Cardiac muscle cell (in vitro differentiated cells and primary cell): ENCODE data around the genes TBX15 and WARS2.

- RAMPAGE, long total RNA = no peak
- RRBS = no CpG with 5 or more reads among the region's 2 CpGs
Observed at GRCh38 chr1:117680226-117680580, 74.4 kb downstream of the TENT5C start.

DNA sequence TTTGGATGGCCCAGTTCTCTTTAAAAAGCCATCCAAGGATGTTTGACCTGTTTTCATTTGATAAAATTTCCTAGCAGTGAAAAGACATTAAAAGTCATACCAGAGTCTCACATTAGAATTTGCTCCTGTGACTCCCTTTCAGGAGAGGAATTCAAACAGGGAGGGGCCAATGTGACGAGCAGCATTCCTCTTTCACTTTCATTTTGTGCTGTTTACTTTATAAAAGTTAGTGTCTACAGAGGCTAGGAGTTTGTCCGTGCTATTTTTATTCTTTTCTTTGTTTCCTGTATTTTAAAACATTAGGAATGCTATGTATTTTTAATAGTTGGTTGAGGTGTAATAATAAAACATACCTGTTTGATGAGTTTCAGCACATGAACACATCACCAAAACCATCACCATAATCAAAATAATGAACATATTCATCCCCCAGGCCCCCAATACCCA, 129.2 kb downstream of the TENT5C start:
- RAMPAGE, long total RNA = no peak
- RRBS = no CpG with 5 or more reads among the region's 2 CpGs

- RAMPAGE, long total RNA = no peak
- RRBS = no CpG with 5 or more reads among the region's 12 CpGs
Observed at GRCh38 chr1:117930439-117931075, 1.0 kb downstream of the WDR3 start.

- RAMPAGE, long total RNA = no peak
- RRBS = no CpG with 5 or more reads among the region's 3 CpGs
Observed at GRCh38 chr1:118815892-118816410, 172.2 kb downstream of the TBX15 start.

DNA sequence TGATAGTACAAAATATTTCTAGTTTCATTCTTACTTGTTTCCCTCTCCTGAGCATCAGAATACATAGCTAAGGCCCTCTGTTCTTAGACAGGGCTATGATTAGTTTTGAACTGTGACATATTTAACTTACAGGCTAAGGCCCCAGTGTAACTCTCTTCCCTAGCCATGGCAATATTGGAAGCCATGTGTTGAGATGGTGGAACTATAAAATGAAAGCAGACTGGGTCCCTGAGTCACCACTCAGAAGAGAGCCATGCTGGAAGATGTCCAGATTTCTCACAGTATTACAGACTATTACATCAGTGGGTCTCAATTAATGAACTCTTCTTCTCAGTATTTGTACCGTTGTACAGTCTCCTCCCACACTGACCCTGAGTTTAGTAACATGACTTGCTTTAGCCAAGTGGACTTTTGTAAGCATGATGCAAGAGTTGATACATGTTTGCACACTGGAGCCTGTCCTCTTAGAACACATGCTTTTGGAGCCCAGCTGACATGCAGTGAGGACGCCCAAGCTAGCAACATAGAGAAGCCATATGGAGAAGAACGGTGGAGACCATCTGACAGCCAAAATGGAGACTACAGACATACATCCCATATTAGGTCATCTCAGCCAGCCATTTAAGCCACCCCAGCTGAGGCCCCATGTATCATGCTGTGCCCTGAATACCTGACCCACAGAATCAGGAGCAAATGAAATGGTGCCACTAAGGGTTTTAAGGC, 24.6 kb downstream of the TBX15 start:
- RAMPAGE, long total RNA = no peak
- RRBS = no CpG with 5 or more reads among the region's 3 CpGs

GRCh38 chr1:118984246-118985117, 3.7 kb downstream of the TBX15 start:
- RAMPAGE, long total RNA = no peak
- RRBS = 16% methylated on average over 14 of the region's 52 CpGs

DNA sequence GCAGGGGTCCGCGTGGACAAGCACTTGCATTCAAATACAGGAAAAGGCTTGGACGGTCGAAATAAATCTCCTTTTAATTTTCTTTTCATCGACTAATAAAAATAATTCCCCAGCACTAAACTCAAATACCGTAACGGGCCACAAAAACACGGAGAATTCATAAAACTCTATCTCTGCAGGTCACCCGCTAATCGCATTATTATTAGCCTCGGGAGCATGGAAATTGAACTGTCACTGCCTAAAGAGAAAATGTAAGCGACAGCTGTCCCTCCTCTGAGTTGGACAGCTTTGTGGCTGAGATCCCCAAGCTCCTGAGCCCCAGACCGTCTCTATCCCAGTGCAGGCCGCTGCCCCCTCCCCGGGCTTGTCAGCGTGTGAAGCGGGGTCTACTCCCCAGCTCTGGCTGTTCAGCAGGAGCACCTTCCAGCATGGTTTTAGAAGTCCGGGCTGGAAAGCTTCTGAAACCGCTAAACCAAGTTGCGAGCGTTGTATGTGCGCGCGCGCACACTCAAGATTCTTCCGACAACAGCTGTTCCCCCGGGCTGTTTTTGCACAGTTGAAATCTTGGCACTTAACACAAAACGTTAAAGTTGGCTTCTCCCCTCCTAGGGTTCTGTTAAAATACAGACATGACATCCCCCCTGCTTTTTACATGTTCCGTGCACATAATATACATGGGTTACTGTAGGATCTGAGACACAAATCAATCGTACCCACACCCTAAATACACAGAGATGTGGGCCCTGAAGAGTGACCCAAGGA, 1.7 kb downstream of the TBX15 start:
- RAMPAGE, long total RNA = no peak
- RRBS = 7% methylated on average over 7 of the region's 30 CpGs

GRCh38 chr1:118987337-118988523, at the start of gene TBX15:
TSS of gene TBX15 (minus strand) at chr1:118988343.
- RAMPAGE, long total RNA = no peak
- RRBS = 3% methylated on average over 39 of the region's 86 CpGs

GRCh38 chr1:119101458-119102181, 38.8 kb downstream of the WARS2 start:
- RAMPAGE, long total RNA = no peak
- RRBS = no CpG with 5 or more reads among the region's 5 CpGs

- RAMPAGE, long total RNA = start-site peak on the minus strand at chr1:119140649-119140656, 140 and 67 reads in 2 replicates
- RRBS = no CpG with 5 or more reads among the region's 59 CpGs
Observed at GRCh38 chr1:119139875-119140879, at the start of gene WARS2. TSS of gene WARS2 (minus strand) at chr1:119140653.

GRCh38 chr1:119331449-119331755, 37.2 kb upstream of the HAO2 start:
- RAMPAGE, long total RNA = no peak
- RRBS = no CpG with 5 or more reads among the region's 4 CpGs

DNA sequence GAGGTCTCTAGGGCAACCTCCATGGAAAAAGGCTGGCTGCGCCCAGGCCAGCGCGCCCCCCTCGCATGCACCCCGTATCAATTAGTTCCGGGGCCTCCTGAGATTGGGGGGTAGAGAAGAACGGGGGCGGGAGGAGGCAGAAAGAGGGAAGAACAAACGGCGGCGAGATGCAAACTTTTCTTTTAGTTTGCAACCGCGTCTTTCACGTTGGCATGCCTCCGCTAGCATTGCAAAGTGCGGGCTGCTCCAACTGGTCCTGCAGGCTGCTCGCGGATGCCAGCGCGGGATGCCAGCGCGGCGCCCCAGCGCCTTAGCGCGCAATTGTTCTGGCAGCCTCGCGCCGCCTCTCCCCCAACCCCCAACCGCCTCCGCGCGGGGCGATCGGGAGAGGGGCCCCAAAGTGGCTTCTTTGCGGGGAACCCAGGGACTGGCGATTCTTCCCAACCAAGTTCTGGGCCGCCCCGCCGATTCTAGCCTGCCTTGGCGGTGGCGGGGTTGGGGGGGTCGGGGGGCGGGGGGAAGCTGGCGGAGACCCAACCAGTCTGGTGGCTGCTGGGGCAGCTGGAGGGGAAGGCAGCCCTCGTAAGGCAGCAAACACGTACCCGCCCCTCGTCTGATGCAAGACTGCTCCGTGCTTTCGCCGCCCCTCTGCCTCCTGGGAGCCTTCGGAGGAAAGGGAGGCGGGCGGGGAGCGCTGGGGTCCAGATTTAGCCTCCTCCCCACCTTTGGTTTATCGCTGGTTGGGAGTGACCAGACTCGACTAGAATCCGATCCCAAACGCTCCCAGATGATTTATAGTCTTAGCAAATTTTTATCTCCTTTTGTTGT, 663 bp downstream of the PHGDH start:
- RAMPAGE, long total RNA = no peak
- RRBS = no CpG with 5 or more reads among the region's 60 CpGs

DNA sequence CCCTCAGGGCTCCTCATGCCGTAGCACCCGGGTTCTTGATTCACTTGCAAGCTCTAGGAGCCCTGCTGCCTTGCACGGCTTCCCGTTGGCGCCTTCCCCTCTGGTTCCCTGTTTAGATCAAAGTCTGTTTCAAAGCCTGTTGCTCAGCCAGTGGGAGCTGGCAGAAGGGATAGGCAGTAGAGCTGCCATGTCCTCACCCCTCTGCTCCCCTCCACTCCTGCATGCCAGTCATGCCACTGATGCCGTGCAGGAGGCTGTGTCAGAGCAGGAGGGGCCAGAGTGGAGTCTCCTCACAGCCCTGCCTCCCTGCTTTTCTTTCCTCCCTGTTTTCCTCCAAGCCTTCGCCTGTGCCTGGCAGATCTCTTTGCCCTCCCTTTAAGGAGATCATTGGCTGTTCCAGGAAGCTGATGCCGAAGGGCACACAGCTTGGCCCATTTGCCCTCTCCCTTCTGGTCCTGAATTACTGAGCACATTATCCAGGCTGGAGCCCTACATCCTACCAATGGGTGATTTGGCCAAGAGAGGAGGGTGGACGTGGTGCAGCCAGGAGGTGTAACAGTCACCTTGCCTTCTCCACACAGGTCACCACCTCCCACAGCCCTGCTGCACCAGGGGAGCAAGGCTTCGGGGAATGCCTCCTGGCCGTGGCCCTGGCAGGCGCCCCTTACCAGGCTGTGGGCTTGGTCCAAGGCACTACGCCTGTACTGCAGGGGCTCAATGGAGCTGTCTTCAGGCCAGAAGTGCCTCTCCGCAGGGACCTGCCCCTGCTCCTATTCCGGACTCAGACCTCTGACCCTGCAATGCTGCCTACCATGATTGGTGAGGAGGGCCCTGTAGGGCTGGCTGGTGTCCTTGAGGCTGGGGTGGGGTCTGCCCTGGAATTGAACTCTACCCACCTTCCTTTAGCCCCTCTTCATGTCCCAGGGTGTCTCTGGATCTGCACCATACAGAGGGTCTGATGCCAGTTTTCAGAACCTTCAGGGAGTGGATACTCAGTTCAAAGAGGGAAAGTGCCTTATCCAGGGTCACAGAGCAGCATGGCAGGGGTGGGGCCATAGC, 26.1 kb downstream of the HMGCS2 start:
- RAMPAGE, long total RNA = no peak
- RRBS = no CpG with 5 or more reads among the region's 15 CpGs

- RAMPAGE, long total RNA = no peak
- RRBS = no CpG with 5 or more reads among the region's 5 CpGs
Observed at GRCh38 chr1:119744774-119745726, 23.7 kb downstream of the HMGCS2 start.

- RAMPAGE, long total RNA = no peak
- RRBS = no CpG with 5 or more reads among the region's 11 CpGs
Observed at GRCh38 chr1:119750614-119751345, 17.9 kb downstream of the HMGCS2 start.

GRCh38 chr1:119829199-119829611, 17.9 kb upstream of the REG4 start:
- RAMPAGE, long total RNA = no peak
- RRBS = no CpG with 5 or more reads among the region's 1 CpG

DNA sequence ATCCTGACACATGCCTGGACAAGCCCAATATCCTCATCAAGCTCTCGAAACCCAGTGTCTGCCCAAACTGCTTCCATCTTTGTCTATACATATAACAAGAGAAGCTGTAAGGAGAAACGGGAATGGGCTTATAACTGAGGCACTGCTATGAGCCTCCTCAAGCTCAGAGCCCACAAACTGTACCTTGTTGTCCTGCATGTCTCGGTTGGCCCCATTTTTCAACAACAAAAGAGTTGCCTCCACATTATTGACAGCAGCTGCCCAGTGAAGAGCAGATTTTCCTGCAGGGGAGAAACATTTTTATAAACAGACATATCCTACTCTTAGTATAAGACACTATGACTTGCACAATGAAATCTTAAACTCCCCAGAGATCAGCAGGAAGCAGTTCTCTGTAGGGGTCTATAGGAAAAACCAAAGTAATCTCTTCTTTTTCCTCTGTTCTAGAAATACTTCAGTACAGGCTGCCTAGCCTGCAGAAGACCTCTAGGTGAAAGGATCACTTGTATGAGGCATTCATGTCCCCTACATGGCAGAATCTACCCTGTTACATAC, 21.2 kb upstream of the ADAM30 start:
- RAMPAGE, long total RNA = no peak
- RRBS = no CpG with 5 or more reads among the region's 3 CpGs

GRCh38 chr1:120941884-120943034, 52.7 kb downstream of the PPIAL4A start:
- RAMPAGE, long total RNA = no peak
- RRBS = no CpG with 5 or more reads among the region's 49 CpGs

DNA sequence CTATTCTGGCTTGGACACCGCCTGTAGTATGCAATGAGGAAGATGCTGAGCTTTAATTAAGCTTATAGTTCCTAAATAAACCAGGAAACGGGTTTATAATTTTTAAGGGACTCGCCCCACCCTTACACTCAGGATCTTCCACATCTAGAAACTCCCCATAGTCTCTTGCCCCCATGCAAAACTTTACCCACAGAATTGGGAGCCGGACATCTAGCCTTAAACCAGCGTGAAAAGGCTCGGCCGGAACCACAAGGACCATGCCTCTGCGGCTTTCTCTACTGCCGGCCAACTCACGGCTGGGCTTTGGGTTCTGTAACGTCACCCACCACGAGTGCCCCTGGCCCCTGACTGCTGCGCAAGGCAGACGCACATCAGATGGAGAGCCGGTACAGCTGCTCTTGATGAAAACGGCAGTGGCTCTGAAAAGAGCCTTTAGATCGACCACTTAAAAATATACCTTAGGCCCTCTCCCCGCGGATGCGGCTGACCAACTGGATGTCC, 66.4 kb downstream of the FAM72B start:
- RAMPAGE, long total RNA = no peak
- RRBS = no CpG with 5 or more reads among the region's 20 CpGs

DNA sequence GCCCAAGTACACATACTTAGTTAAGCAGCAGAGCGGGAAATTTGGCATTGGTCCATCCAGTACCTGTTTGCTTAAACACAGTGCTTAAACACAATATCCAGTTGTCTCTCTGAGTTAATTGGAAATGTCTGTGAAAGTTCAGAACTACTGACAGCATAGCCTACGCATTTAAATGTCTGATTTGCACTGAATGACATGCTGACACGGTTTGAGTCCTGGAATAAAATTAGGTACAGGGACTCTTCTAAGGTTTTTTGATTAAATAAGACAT, 337.4 kb downstream of the SRGAP2C start:
- RAMPAGE, long total RNA = no peak
- RRBS = no CpG with 5 or more reads among the region's 3 CpGs